ENCODE measurements around a stretch of chr11.

- RAMPAGE, long total RNA: no peak
- RRBS: 4% methylated on average over 11 of the region's 34 CpGs
Measured at GRCh38 chr11:789314-790004, 431 bp downstream of the CEND1 start.

DNA sequence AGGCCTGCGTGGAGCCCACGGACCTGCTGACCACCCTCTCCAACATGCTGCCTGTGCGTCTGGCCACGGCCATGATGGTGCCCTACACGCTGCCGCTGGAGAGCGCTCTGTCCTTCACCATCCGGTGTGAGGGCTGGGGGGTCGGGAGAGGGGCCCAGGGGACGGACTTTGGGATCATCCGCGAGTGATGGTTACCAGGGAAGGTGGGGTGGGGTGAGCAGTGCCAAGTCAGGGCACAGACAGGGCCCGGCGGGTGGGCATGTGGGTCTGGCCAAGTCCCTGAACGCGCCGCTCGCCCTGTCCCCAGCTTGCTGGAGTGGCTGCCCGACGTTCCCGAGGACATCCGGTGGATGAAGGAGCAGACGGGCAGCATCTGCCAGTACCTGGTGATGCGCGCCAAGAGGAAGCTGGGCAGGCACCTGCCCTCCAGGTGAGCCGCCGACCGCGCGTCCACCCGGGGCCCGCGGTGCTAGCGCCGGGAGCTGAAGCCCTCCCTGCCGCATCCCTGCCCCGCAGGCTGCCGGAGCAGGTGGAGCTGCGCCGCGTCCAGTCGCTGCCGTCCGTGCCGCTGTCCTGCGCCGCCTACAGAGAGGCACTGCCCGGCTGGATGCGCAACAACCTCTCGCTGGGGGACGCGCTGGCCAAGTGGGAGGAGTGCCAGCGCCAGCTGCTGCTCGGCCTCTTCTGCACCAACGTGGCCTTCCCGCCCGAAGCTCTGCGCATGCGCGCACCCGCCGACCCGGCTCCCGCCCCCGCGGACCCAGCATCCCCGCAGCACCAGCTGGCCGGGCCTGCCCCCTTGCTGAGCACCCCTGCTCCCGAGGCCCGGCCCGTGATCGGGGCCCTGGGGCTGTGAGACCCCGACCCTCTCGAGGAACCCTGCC lies 3.5 kb upstream of the CRACR2B start:
- RAMPAGE, long total RNA: no peak
- RRBS: 64% methylated on average over 26 of the region's 74 CpGs

- RAMPAGE, long total RNA: no peak
- RRBS: 1% methylated on average over 18 of the region's 56 CpGs
Measured at GRCh38 chr11:830131-830720, 2.5 kb downstream of the CRACR2B start.

DNA sequence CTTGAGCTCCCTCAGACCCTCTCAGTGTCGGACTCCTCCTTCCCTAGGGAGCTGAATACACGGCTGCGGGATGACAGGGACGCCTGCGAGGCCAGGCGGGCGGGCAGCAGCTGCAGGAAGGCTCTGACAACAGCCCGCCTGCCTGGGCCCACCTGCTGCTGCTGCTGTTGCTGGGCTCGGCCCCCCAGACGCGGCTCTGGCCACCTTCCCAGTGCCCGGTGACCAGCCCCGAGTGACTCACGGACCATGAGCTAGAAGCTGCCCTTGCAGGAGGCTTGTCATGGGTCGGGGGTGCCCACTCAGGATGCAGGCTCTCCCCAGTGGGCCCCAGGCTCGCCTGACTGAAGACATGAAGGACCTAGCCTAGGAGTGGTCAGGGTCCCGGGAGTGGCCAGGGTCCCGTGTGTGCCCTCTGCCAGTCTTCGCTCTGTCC lies 1.2 kb upstream of the CD151 start:
- RAMPAGE, long total RNA: no peak
- RRBS: no CpG with 5 or more reads among the region's 19 CpGs

GRCh38 chr11:869553-870360 lies 27.1 kb downstream of the TSPAN4 start:
- RAMPAGE, long total RNA: no peak
- RRBS: no CpG with 5 or more reads among the region's 28 CpGs

DNA sequence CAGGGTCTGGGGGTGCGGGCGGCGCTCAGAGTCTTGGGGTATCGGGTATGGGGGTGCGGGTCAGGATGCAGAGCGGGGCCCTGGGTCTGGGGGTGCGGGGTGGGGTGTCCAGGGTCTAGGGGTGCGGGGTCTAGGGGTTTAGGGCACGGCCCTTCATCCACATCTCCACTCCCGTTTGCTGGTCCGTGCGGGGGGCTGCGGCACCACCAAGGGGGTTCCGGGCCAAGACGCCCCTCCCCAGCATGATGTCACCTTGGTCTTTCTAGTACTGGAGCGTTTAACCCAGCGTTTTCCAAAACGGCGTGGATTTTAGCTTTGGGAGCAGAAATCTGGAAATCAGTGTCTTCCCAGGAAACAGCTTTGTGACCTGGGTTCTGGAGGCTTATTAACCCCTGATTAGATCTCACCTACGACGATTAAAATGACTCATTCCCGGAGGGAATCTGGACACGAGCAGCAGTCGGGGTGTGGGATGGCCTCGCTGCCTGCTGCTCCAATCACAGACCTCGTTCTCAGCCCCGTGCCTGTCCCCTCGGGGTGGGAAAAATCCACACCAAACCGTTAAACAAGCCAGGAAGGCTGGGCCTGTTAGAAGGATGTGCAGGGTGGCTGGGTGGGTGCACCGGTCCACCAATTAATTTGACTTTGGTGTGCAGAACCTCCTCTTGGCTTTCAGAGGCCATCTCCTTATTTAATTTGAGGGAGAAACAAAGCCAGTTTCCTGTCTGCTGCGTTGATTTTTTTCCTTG lies 793 bp downstream of the AP2A2 start:
- RAMPAGE, long total RNA: no peak
- RRBS: no CpG with 5 or more reads among the region's 31 CpGs

DNA sequence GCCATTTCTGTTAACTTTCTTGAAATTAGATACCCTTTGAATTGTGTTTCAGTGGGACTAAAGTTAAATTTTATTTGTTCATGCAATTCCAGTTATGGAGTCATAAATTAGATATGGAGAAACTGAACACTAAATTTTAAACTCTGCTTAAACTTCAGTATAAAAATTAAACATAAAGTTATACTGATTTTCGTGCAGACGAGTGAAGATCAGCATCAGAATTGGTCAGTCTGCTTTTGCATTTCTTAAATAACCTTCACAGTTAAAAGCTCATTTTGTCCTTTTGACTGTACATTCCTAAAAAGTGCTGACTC lies 6.5 kb downstream of the AP2A2 start:
- RAMPAGE, long total RNA: no peak
- RRBS: no CpG with 5 or more reads among the region's 2 CpGs

GRCh38 chr11:953318-953936 lies 27.8 kb downstream of the AP2A2 start:
- RAMPAGE, long total RNA: no peak
- RRBS: no CpG with 5 or more reads among the region's 17 CpGs

- RAMPAGE, long total RNA: no peak
- RRBS: 67% methylated on average over 3 of the region's 34 CpGs
Measured at GRCh38 chr11:1010668-1011409, 25.7 kb downstream of the MUC6 start.

DNA sequence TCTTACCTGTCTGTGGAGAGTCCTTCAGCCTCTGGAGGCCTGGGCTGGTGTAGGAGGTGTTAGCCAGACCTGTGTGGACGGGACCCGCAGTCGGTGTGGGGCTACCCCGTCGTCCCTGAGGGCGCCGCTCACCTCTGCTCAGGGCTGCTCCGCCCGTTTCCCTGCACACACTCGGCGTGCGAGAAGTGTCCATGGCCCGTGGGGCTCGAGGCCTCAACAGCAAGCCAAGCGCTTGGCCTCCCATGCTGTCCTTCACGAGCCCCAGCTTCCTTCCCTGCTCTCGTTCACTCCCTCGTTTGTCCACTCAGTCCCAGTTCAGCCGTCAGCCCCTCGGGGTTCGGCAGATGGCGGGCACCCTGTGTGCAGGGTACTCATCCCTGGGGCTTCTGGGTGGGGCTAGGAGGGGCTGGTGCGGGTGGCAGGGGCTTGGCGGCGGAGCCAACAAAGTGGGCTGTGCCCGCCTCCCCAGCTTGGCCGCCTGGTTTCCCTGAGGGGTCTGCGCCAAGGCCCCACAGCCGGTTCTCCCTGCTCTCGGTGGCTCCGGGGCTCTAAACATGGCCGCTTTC lies 3.4 kb downstream of the MUC6 start:
- RAMPAGE, long total RNA: no peak
- RRBS: no CpG with 5 or more reads among the region's 32 CpGs

GRCh38 chr11:1083253-1084307 lies 47.1 kb upstream of the MUC6 start:
- RAMPAGE, long total RNA: no peak
- RRBS: 69% methylated on average over 7 of the region's 43 CpGs

DNA sequence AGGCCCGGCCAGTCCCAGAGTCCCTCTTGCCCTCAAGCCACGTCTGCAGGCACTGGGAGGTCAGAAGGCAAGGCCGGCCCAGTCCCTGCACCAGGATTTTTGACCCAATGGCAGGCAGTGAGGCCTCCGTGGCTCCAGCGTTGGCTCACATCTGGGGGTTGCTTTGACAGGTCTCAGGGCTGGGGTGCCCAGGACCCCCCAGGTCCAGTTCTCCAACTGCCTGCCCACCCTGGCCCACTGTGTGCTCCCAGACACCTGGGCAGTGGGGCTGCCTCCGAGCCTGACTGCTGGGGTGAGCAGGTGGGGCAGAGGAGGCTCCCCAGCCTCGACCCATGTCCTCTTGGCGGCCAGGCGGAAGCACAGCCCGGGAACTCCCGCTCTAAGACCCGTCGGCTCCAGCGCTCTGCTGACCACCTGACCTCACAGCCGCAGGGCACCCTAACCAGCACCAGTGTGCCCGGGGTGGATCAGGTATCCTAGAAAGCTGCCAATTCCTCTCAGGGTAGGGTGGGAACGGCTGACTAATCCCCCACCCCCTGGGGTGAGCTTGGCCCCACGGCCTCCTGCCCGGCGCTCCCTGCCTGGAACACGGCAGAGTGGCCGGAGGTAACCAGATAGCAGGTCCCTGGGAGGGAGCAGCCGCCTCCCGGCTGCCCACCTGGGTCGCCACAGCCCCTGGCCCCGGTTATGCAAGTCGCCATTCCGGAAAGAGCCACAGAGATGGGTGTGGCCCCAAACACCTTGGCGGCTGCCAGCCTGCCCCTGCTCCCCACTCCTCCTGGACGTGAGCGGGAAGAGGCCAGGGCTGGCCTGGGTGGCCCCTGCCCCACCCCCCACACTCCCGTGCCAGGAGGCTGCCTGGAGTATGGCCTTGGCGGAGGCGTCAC lies 19.2 kb upstream of the MUC5B start:
- RAMPAGE, long total RNA: no peak
- RRBS: 21% methylated on average over 12 of the region's 34 CpGs

- RAMPAGE, long total RNA: no peak
- RRBS: 81% methylated on average over 13 of the region's 25 CpGs
Measured at GRCh38 chr11:1207438-1207951, 15.4 kb upstream of the MUC5B start.

DNA sequence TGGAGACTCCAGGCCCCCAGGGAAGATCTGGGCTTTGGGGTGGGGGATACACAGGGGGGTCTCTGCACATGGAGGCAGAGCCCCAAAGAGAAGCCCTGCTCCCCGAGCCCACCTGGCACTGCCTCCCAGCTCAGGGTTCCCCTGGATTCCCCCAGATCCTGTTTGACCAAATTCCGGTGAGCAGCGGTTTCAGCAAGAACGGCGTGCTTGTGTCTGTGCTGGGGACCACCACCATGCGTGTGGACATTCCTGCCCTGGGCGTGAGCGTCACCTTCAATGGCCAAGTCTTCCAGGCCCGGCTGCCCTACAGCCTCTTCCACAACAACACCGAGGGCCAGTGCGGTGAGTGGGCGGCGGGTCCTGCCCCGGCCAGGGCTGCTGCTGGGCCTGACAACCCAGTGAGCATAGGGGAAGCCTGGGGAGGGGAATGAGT lies 31.7 kb downstream of the MUC5B start:
- RAMPAGE, long total RNA: no peak
- RRBS: 59% methylated on average over 6 of the region's 14 CpGs

- RAMPAGE, long total RNA: no peak
- RRBS: no CpG with 5 or more reads among the region's 15 CpGs
Measured at GRCh38 chr11:1307215-1307752, 2.1 kb downstream of the TOLLIP start.

DNA sequence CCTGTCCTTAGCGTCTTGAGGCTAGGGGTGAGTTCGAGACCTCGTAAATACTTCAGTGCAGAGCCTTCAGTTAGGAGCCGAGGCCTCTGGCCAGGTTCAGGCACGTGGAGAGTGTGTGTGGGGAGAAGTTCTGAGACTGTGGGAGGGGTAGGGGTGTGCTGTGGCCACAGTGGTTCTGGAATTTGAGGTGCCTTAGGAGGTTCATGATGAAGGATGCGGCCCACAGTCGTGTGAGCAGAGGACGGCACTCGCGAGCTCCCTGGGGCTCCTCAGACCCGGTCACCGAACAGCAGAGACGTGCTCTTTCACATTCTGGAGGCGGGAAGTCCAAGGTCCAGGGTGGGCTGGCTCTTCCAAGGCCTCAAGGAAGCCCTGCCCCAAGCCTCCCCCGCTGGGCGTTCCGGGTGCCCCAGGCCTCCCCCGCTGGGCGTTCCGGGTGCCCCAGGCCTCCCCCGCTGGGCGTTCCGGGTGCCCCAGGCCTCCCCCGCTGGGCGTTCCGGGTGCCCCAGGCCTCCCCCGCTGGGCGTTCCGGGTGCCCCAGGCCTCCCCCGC lies 33.6 kb downstream of the BRSK2 start:
- RAMPAGE, long total RNA: no peak
- RRBS: no CpG with 5 or more reads among the region's 30 CpGs

- RAMPAGE, long total RNA: no peak
- RRBS: 29% methylated on average over 5 of the region's 23 CpGs
Measured at GRCh38 chr11:1459723-1460300, 26.8 kb downstream of the MOB2 start.

DNA sequence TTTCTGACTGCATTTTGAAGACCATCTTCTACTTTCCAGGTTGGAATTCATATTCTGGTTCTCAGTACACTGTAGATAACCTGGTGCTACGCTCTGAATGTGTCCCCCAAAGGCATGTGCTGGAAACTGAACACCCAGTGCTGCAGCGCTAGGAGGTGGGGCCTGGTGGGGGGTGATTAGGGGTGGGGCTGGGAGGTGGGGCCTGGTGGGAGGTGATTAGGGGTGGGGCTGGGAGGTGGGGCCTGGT lies 25.9 kb upstream of the MOB2 start:
- RAMPAGE, long total RNA: no peak
- RRBS: no CpG with 5 or more reads among the region's 2 CpGs

DNA sequence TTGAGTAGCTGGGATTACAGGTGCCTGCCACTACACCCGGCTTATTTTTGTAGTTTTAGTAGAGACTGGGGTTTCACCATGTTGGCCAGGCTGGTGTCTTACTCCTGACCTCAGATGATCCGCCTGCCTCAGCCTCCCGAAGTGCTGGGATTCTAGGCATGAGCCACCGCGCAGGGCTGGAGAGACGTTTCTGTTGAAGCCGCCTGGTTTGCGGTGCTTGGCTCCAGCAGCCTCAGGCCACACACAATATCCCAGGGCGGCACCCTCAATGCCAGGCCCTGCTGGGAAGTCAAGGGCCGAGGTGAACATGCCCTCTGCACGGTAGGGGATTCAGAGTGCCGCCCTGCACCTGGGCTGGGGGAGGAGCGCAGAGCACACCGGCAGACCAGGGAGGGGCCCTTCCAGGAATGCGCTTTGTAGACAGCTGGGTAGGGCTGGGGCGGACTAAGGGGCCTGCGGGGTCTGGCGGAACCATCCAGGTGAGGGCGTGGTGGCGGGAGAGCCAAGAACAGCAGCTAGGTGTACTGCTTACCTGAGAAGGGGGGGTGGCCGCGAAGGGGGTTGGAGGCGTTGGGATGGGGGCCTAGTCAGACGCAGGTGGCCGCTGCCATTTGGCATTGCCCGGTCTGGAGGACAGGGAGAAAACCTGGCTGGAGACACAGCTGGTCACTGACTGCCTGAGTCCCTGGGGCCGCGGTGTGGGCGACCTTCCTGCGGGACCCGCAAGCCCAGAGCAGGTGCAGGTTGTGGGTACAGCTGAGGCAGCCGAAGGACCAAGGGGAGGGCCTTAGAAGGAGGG lies 26.0 kb downstream of the DUSP8 start:
- RAMPAGE, long total RNA: no peak
- RRBS: no CpG with 5 or more reads among the region's 32 CpGs

- RAMPAGE, long total RNA: no peak
- RRBS: no CpG with 5 or more reads among the region's 4 CpGs
Measured at GRCh38 chr11:1552618-1552885, 19.5 kb downstream of the DUSP8 start.

All from kidney epithelial cell (primary cell).